Mammary microvascular endothelial cell (primary cell): Measurements from ENCODE around the genes C1orf100 and HNRNPU.

DNA sequence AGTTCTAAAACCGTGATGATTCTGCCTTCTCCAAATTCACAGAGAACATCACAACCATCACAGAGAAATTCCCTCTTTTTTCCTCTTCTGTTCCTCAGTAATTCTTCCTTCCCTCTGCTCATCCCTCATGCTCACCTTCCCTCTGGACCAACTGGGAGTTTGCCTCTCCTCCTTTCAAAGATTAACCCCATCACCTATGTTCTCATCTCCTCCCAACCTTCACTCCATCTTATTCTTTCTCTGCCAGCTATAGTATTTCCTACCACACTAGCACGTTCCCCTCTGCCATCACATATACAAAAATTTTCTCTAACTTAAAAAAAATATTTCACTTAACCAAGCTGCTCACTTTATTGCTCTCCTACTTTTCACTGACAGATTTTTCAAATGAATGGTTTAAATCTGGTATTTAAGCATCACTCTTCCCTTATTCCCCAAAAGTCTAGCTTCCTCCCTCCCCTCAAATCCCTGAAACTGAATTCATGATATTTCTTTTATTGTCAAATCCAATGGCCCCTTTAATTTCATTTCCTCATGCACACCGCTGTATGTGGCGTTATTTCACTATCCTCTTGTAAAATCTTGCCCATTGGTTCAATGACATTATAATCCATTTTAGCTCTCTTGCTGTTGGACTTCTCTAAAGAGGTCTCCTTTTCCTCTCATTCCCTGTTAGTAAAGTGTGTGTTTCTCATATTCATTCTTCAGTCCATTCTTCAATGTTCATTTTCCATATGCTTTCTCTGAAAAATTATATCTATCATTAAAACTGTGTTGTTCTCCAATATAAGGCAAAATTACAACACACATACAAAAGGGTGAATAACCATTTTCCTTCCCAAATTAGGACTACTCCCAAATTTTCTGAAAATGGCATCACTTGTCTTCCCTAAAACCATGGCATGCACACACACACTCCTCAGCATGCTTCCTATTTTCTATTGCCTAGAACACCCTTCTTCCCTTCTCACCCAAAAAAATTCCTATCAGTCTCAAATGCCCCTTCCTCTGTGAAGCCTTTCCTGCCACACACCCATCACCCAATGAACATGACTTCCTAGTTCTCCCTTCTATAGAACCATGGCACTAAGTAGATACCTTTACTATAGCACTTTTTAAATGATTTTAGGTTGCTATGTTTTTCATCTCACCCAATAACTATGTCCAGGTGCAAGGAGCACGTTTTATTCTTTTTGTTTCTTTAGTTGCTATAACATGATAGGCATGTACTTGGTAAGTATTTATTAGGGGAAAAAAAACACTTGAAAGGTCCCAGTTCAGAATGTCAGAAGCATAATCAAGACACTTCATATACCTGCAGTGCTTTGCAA is 44.5 kb downstream of the AKT3 start:
- RAMPAGE, long total RNA = no peak

GRCh38 chr1:243850918-243851605 is 1.0 kb upstream of the AKT3 start:
- RAMPAGE, long total RNA = no peak

- RAMPAGE, long total RNA = no peak
Measured at GRCh38 chr1:243917035-243918027, 67.3 kb upstream of the AKT3 start.

DNA sequence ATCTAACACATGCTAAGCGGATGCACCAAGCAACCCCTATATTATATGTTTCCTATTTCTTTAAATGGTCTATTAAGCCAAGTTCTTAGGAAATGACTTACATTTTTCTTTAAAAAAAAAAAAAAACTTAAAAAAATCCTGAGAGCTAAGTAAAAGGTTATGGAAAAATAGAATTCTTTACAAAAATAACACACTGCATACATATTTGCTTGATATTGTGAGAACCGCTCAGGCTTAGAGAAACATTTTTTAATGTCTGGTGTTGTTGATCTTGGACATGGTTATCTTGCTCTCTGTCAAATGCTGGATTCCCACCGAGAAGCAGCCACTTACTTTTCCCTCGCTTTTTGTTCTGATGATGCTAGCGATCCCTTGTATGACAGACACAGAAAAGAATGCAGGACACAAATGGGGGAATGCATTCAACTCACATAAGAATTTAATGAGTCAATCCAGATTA is 76.6 kb upstream of the AKT3 start:
- RAMPAGE, long total RNA = no peak

DNA sequence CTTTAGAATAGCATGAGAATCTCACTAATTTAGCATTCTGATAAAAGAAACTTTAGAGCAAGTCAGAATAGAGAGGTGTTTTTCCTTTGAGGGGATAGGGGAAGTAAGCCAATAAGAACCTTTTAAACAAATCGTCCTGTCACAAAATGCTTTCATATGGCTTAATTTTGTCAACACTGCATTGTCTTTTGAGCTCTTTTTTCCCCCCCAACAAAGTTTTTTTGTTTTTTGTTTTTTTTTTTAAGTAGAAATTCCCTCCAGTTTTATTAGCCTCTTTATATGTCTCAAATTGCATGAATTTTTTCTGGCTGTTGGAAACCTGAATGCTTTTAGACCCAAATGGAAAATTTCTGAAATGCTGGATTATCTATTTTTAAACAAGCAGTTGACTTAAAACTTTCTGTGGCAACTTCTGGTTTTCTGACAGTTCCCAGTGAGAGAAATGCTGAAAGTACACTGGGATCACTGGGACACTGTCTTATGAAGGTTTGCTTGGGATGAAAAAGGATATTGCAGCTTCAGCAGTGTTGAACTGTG is 4.5 kb downstream of the ZBTB18 start:
- RAMPAGE, long total RNA = no peak

GRCh38 chr1:244301847-244302267 is 50.6 kb upstream of the C1orf100 start:
- RAMPAGE, long total RNA = no peak

- RAMPAGE, long total RNA = no peak
Measured at GRCh38 chr1:244302808-244303753, 49.4 kb upstream of the C1orf100 start.

DNA sequence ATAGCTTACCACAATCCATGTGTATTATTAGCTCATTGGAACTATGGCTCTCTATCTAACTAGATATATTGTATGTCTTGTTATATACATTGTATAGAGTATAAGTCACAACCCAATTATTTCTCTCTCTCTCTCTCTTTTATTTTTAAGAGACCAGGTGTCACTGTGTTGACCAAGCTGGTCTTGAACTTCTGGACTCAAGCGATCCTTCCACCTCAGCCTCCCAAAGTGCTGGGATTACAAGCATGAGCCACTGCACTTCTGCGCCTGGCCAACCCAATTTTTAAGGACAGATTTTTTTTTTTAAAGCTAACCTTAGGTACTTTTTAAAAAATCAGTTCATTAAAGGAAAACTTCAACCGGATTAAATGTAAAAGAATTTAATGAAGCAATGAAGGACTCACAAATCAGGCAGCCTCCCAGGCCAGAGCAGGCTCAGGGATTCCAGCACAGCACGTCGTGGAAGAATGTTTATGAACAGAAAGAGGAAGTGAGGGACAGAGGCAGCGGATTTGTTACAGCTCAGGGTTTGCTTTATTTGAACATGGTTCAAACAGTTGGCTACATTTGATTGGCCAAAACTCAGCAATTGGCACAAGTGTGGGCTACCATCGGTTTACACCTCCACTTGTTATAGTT is 27.6 kb upstream of the C1orf100 start:
- RAMPAGE, long total RNA = start-site peak on the minus strand centred at position 471 of the sequence, 50 bp wide, 12 and 5 reads in 2 replicates

DNA sequence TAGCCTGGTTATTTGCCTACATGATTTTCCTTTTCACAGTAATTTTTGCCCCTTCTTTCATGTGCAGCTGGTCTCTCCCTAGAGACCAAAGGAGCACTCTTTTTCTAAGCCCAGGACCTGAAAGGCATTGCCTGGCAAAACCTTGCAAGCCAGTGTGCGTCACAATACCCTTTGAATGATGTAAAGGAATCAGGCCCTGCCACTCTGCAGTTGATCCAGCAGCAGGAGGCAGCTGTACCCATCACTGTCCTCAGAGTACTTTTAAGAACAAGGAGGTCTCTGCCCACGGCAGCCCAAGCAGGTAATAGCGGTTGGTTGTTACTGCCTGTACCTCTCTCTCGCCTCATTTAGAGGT is at the start of gene C1orf100:
Gene C1orf100 (plus strand): TSS at position 202 of the 355 bp plus-strand sequence.
- RAMPAGE, long total RNA = no peak

- RAMPAGE, long total RNA = no peak
Measured at GRCh38 chr1:244362097-244362791, 9.8 kb downstream of the C1orf100 start.

- RAMPAGE, long total RNA = no peak
Measured at GRCh38 chr1:244448257-244449156, 3.2 kb downstream of the ADSS2 start.

GRCh38 chr1:244652555-244652813 is 442 bp upstream of the DESI2 start:
- RAMPAGE, long total RNA = no peak

GRCh38 chr1:244655167-244656335 is 2.6 kb downstream of the DESI2 start:
- RAMPAGE, long total RNA = no peak

- RAMPAGE, long total RNA = no peak
Measured at GRCh38 chr1:244761363-244761675, 30.5 kb upstream of the ENSG00000284188 start.

DNA sequence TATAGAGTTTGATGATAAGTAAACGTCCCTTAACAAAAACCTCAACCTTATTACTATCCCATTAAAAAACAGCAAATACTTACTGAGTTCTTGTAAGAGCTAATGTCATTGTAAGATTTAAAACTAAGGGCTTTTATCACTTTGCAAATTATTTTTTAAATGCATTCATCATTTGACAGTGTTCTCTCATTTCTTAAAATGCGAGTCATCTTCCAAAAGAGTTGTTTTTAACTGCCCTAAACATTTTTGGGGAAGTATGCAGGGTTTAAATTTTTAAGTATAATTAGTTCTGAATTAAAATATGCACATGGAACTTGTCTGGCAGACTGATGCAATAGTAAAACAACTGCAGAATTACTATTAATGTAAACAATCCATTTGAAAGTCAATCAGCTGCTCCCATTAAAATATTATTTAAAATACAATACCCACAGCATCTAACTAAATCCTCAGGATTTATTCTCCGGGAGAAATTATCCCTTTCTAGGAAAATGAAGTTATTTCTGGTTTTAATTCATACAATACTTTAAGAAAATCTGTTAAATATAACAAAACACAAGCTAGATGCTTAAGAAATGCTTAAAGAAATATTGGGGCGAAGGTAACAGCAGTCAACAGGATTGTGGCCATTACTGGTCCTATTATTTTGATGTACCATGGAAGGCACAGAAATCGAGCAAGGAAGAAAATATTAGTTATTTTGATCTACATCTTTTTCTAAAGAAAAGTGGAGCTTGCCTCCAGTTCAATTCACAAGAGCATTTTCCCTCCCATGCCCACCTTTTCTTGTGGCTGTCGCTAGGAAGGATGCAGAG is 8.2 kb downstream of the COX20 start:
- RAMPAGE, long total RNA = no peak

GRCh38 chr1:244846461-244847356 is 11.3 kb downstream of the COX20 start:
- RAMPAGE, long total RNA = no peak

DNA sequence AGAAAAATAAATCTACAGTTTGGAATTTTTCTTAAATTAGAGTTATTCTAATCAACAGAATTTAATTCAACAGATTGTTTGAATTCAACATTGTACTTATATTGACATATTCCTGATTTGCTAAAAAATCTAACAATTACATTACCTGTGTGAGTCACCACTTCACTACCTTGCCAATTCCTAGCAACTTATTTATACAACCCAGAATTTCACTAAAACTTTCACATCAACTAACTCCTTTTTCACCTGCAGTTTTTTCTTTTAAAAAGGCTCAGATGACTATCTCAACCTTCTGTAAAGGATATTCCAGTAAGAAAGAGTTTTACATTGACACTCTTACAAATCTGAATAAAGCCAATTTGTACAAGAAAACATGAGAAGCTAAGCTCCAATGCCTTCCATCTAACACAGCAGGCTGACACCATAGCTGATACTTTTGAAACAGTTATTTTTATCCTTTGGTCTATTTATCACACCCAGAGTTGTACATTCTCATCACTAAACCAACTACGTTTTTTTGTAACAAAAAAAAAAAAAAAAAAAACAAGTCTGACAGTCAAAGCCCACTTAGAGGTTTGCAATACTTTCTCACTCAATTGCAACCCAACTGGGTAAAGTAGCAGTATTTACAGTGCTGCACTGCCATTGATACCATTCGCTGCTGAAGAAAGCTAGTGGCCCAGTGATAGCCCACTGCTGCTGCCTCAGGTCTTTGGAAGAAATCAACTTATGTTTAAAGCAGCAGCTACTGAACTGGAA is 2.9 kb downstream of the HNRNPU start:
- RAMPAGE, long total RNA = no peak

DNA sequence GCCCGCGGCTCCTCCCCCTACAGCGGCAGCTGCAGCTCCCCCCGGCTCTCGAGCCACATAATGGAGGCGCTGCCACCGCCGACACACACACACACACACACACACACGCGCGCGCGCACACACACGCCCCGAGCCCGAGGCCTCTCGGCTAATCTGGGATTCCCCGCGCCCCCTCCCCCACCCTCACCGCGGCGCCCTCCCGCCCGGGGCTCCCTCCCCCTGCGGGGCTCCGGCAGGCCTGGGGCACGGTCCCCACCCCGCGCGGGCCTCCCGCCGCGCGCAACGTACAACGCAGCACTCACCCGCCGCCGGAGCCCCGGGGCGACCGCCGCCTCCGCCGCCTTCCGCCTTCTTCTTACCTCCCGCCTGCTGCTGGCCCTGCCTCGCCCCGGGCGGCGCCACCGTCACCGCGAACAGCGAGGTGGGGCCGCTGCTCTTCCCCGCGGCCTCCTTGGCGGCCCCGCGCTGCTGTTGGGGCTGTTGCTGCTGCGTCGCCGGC is 979 bp downstream of the HNRNPU start:
- RAMPAGE, long total RNA = no peak

DNA sequence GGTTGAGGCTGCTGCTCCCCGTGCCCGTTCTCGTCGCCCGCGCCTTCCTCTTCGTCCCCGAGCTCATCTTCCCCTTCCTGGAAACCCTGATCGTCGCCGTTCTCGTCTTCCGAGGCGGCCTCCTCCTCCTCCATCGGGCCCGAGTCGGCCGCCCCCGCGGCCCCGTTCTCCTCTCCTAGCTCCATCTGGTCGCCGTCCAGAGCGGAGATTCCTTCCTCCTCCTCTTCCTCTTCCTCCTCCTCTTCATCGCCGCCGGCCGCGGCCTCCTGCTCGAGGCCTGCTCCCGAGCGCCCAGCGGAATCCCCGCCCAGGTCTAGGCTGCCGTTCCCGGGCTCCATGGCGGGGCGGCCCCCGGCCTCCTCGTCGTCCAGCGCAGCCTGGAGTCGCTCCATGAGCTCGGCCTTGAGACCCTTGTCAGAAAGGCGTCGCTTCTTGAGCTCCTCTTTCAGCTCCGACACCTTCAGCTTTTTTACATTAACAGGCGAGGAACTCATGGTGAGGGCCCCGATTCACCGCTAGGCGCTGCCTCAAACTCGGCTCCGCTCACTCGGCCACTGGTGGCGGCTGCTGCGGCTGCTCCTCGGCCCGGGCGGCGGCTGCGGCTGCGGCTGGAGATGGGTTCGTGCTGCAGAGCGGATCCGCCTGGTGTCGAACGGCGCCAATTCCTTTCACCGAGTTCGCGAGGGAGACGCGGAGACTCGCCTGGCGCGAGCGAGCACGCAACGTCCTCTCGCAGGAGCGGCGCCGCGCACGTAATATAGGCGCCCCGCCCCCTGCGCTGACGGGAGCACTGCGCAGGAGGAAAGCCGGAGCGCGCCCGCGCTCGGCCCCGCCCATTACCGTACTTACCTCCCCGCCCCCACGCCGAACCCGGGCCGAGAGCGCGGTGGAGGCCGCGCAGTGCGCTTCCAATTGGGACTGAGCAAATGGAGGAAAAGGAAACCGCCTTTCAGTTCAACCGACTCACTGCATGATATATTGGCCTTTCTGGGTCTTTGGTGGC is at the start of gene HNRNPU:
Gene HNRNPU (minus strand): TSS at position 730 of the 1,003 bp plus-strand sequence.
- RAMPAGE, long total RNA = start-site peak on the minus strand centred at position 492 of the sequence, 482 bp wide, 29,849 and 8,463 reads in 2 replicates

DNA sequence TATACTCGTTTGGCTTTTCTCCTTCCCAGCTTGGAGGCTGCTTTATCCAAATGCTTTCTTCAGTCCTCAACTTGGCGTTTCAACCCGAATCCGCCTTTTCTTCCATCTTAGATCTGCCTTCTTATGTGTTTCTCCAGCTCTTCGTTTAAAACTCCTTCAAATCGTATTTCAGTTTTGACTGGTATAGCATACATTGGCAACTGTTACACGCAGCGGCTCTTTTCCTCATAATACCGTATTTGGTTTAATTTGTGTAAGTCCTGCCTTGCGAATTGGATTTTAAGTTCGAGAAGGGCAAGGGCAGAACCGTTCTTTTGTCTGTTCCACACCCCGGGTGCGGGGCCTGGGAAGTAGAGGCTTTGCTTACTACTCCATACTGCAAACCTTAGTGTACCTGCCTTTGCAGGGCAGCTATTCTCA is 484 bp upstream of the HNRNPU start:
- RAMPAGE, long total RNA = no peak